Glomerular endothelial cell (primary cell): ENCODE data around the genes PI16 and CMTR1.

GRCh38 chr6:36509318-36509958 is 37.8 kb downstream of the STK38 start:
- RAMPAGE, long total RNA = no peak

GRCh38 chr6:36598340-36599063 is 4.3 kb downstream of the SRSF3 start:
- RAMPAGE, long total RNA = no peak

DNA sequence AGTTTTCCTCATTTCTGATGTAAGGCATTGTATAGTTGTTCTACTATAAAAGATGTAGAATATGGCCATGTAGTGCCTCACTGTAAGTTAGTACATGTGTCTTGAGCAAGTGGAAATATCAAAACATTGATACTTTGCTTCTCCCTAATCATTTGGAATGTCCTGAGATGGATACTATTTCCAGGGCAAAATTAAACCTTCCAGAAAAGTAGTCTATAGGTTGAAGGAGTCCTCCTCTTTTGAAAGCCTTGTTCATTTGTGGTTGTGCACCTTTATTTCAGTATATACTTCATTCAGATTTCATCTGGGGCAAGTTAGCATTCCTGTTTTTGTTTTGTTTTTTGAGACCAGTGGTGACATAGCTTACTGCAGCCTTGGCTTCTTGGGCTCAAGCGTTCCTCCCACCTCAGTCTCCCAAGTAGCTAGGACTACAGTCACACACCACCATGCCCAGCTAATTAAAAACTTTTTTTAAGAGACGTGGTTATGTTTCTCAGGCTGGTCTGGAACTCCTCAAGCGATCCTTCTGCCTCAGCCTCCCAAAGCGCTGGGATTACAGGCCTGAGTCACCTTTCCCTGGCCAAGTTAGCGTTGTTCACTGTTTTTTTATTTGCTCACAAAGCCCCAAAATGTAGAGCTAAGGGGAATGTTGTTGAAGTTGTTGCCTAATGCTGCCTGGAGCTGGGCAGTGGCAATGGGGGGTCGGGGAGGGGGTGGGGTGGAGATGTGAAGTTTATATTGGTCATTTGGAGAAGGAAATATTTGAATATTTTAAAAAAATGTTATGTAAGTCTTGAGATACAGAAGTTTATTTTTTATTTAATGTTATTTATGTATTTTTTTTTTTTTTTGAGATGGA is 11.8 kb downstream of the SRSF3 start:
- RAMPAGE, long total RNA = no peak

DNA sequence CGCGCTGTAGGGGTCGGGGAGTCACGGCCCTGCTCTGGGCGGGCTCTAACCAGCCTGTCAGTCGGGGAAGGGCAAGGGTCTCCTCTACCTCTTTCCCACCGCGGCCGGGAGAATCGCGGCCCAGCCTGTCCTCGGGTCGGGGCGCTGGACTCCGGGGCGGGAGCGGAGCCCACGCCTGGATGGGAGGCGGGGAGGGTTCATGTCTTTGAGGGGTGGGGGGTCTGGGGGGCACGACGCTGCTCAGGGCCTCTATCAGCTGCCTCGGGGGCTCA is 1.1 kb downstream of the CDKN1A start:
- RAMPAGE, long total RNA = no peak

GRCh38 chr6:36838858-36839286 is 372 bp downstream of the CPNE5 start:
- RAMPAGE, long total RNA = no peak

DNA sequence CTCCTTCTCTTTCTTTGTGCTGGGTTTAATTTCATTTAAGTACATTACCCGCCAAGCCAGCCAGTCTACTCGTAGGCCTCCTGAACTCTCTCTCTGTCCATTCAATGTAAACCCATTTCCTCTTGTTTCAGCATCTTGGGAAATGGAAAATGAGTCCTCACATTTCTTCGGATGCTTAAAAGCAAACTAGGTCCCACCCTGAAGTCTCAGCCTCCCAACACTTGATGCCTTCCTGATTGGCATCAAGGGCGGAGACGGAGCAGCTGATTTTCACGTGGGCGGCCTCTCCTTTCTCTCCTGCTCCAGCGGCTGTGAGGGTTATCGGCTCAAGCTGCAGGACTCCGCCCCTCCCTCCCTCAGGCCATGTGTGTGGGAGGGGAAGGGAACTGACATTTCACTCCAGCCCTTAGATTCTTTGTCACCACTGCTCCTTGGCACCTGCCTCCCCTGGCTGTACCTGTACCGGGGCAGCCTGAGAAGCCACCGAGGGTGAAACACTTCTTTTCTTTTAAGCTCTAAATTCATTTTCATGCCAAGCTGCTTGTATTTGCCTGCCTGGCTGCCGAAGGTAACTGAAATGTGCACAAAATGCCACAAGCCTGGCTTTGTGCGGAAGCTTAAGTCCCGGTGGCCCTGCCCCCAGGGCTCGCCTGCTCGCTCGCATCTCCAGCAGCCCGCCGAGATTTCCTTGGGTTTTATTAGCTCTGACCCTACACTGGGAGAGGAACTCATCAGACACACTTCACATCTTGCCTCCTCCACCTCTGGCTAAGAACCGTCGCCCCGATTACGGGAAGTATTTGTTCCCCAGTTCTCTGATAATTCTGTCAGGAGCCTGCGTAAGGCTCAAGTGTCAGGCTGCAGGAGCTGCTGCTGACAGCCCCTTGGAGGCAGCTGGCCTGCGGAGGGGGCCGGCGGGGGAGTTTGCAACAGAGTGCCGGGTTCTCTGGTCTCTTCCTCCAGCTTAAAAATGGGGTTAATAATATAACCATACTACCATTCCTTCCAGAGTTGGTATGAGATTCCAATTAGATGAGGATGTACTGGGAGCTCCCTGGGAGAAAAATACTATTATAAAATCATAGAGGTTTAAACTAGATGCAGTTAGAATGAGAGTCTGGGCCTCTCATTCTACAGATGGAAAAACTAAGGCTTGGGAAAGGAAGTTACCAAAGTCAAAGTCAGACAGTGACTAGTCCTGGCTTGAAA is 9.6 kb upstream of the CPNE5 start:
- RAMPAGE, long total RNA = no peak

DNA sequence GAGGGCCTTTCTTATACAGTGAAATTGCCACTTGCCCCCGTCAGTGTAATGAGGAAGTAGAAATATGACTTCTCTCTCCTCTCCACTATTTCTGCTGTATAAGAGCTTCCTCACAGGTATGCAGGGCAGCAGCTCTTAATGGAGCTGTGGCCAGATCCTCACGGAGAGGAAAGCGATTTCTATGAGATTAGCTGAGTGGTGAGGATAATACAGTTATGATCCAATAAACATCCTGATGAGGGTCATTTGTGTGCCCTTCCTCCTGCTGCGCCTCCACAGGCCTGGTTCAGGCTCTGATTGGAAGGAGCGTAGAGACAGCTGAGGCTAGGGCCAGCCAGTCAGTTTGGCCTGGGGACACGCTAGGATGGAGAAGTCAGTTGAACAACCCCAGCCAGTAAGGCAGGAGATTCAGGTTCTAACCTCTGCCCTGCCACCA is 10.9 kb upstream of the CPNE5 start:
- RAMPAGE, long total RNA = no peak

DNA sequence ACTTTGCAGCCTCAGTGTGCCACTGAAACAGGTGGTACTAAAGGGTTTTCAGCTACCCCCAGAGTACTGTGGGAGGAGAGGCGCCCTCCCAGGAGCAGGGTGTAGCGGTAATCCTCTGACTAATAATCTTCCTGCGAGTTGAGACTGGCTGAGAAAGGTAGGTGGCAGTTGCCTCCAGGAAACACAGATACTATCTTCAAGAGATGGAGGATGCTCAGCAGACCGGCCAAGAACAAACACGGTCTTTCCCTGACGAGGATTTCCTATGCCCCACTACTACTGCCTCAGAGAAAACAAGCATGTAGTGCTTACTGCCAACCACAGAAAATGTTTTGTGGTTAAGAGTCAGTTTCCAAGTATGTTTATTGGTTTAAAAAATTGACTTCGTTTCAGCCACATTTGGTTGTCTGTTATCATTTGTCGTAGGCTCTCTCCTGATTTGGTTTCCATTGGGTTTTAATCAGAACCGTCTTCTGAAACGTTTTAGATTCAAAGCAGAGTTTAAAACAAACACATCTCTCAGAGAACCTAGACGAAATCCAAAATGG is 26.9 kb downstream of the C6orf89 start:
- RAMPAGE, long total RNA = no peak

- RAMPAGE, long total RNA = no peak
These were observed 10.0 kb upstream of the PI16 start for GRCh38 chr6:36944493-36944917.

- RAMPAGE, long total RNA = no peak
These were observed at the start of gene PI16 for GRCh38 chr6:36954157-36955132. Gene PI16, plus strand, starts transcription at chr6:36954738.

DNA sequence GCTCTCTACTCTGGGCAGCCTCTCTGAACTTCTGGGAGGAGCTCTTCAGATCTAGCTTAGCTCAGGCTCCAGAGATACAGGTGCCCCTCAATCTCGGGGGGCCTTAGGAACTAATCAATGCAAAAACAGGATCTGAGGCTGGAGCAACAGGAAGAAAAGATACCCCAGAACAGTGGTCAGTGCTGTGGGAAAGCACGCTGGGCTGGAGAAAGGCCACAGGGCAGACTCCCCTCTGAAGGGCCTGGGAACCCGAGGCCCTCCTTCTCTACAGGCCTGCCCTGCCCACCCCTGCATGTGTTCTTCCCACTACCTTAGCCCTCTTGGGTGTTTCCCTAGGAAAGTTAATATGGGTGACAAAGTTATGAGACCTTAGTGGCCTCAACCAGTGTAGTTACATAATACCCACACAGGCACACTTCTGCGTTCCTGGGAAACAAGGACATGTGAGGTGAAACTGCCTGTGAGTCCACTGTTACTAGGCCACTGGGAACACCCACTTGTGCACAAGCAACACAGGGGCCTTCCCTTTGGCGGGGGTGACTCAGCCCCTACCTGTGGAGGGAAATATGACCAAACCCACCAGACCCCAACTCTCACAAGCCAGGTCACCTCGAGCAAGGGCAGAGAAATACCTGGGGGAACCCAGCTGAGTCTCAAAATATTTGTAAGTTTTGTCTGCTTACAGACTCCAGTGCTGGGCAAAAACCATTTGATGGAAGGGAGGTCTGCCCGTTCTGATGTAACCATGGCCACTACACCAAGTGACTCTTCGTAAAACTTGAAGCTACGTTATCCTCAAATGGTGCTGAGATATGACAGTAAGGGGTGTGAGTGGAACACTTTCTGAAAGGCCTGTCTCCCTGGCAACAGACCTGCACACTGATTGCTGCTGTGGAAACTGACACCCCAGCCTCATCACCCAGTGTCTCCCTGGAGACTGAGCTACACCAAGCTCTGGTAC is 12.8 kb downstream of the PI16 start:
- RAMPAGE, long total RNA = no peak

GRCh38 chr6:36970940-36971706 is 14.9 kb downstream of the MTCH1 start:
- RAMPAGE, long total RNA = no peak

DNA sequence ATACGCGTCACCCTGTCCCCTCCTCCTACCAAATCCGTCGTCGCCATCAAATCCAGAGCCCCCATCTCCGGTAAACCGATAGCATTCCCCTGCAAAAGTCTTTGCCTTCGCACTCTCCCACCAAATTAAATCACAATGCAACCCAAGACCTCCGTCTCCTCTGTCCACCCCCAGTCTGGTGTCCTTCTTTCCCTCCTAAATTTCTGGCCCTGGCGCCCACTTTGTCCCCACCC is 993 bp downstream of the MTCH1 start:
- RAMPAGE, long total RNA = no peak

GRCh38 chr6:37020518-37020918 is 15.1 kb downstream of the FGD2 start:
- RAMPAGE, long total RNA = no peak

DNA sequence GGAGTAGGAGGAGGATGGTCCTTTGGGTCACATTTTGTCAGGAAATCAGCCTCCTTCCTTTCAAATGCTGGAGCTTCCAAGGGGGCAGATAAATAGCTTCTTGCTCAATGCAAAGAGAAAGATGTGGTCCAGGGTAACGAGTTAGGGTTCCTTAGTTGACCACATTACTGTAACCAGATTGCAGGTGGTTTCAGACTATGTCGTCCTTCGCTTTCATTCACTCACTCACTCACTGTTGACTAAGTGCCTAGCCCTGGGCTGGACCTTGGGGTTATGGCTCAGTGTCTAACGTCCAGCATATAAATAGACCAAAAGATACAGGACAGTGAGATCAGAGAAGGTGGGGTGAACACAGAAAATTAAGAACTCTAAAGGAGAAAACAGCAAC is 64.5 kb upstream of the PIM1 start:
- RAMPAGE, long total RNA = no peak

DNA sequence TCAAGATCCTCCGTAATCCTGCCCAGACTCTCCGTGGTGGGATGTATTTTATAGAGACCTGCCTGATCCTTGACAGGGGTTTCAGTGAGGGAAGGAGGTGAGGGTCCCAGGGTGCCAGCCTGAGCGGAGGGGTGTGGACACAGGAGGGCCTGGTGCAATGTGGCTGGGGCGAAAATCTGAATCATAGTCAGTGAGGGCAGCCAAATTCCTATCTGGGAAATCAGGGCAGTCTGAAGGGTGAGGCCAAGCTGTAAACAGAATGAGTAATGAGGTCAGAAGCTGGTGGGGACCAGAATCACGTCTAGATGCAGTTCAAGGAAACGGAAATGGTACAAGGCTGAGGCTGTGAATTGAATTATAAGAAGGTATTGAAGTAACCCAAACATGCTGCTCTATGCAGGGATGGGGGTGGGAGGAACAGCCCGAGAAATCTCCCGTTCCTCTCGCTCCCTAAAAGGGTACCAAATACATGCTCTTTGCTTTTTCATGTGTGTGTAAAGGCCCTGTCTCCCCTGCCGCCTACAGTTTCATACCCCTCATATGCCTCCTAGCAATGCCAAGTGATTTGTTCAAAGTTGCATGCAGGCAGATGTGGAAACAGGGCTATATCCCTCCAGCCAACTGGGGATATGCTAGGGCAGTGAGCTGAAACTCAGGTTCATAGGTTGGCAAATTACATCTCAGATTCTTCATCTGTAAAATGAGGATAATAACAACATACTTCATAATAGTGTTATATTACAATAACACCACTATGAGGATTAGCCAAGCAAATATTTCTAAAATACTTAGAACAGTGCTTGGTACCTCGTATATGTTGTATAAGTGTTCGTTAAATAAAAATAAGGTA is 35.2 kb upstream of the PIM1 start:
- RAMPAGE, long total RNA = no peak

DNA sequence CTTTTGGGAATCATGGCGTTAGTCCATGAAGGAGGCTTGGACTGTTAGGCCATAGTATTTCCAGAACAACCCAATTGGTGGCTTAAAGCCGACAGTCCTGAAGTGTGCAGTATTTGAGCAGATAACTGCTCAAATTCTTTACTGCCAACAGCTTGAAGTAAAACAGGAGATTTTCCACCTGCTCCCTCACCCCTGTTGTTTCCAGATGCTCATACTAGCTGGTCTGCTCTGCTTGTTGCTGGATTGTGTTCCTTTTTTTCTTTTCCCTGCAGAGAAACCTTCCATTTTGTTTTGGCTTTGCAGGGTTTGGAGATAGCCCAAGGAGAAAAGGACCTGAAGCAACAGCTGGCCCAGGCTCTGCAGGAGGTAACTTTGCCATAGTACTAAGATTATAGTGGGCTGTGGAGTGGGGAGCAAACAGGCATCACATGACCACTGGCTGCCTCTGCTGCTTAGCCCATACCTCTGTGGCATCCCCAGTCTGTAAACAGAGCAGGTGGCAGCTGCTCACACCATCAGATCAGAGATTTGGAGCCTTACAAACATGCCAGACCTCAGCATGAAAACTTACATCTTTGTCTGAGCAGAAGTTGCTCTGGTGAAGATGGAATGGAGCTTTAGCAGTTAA is 17.5 kb downstream of the RNF8 start:
- RAMPAGE, long total RNA = no peak

GRCh38 chr6:37432750-37433351 is at the start of gene CMTR1:
Gene CMTR1, plus strand, starts transcription at chr6:37433221.
- RAMPAGE, long total RNA = no peak

DNA sequence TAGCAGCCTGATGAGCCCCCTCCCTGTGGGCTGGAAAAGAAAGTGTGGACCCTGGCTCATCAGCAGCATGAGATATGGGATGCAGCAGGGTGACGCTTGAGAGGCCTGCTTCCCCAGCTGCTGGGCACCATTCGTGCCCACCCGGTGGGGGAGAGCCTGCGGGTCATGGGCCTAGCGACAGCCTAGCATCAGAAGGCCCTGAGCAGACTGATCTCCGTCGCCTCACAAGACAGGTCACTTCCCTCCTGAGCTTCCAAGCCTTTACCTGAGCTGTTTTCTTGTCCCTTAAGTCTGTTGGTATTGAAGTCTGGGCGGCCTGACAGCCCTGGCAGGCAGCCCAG is 16.1 kb upstream of the CCDC167 start:
- RAMPAGE, long total RNA = no peak

DNA sequence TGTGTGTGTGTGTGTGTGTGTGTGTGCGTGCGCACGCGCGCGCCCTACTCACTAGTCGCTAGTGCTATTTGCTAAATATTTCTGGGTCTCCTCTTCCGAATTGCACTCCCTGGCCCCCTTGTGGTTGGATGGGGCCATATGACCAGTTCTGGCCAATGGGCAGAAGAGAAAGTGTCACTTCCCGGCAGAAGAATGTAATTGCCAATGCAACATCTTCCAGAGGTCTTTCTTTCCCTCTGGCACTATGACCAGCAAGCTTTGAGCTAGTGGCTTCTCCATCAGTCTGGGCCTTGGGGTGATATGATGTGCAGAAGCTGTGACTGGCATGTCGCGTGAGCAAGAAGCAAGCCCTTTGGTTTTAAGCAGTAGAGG is 60.8 kb upstream of the CCDC167 start:
- RAMPAGE, long total RNA = no peak